T-cell (primary cell): ENCODE measurements around a stretch of chr1.

DNA sequence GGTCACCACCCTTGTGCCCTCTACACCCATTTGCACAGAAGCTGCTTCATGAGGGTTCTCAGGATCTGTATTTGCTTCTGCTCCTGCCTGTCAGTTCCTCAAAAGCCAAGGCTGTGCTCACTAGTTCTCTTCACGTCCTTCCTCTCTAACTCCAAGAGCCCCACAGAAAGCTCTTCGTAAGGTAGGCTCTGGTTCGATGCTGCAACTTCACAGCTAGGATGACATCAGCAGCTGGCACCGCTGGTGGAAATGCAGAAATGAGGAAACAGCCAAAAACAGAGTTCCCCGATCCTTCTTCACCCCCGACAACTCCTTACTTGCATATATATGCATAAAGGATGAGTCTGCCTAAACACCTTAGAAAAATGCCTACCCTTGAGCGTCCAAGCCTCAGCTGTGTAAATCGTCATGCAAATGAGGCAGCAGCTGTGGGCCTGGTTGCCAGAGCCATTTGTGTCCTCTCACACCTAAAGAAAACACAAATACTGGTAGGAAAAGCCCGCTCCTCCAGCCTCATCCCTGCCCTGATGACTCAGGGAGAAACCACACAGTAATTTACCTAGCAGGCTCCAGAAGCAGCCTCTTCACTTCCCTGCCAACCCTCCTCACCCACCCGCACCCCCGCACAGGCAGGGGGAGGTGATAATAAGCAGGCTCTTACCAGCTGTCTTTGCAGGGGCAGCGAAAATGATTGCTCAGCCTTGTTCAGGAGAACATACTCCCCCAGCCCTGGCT, 28.2 kb downstream of the BATF3 start:
- PRO-cap, 7 experiments: no peak in any of the 7 experiments

GRCh38 chr1:212688256-212688684, 11.4 kb downstream of the BATF3 start:
- PRO-cap, 7 experiments: no peak in any of the 7 experiments

GRCh38 chr1:212860608-212861398, 2.7 kb downstream of the FLVCR1 start:
- PRO-cap, 7 experiments: no peak in any of the 7 experiments

GRCh38 chr1:212916459-212917482, 33.6 kb upstream of the VASH2 start:
- PRO-cap, 7 experiments: no peak in any of the 7 experiments

- PRO-cap, 7 experiments: no peak in any of the 7 experiments
These were observed 405.4 kb upstream of the PROX1 start for GRCh38 chr1:213582486-213582728.

- PRO-cap, 7 experiments: no peak in any of the 7 experiments
These were observed 258.9 kb upstream of the PROX1 start for GRCh38 chr1:213728756-213729372.

DNA sequence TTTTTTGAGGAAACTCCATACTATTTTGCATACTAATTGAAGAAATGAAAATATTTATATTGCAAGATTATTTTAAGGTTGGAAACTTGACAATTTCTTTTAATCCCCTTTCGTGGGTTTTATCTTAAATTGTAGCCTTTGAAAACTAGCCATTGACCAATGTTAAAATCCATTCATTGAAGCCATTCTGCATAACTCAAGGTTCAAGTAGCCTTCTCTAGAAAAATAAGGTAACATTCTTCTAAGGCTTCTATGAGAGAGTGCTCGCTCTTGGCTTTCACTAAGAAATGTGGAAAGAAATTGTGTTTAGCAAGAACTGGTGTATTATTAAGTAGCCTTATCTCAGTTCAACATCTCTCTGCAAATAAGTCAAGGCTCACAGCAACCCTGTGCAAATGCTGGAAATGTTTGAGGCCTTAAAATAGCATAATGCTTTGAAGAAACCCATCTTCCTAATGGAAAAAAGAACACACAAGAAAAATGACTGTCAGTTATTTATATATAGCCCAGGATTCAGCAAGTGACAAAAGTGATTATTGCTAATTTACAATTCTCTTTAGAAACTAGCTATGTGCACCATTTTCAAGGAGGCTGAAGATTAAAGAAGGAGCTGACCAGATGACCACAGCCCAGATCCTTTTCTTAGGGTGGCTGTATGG, 254.1 kb upstream of the PROX1 start:
- PRO-cap, 7 experiments: no peak in any of the 7 experiments

DNA sequence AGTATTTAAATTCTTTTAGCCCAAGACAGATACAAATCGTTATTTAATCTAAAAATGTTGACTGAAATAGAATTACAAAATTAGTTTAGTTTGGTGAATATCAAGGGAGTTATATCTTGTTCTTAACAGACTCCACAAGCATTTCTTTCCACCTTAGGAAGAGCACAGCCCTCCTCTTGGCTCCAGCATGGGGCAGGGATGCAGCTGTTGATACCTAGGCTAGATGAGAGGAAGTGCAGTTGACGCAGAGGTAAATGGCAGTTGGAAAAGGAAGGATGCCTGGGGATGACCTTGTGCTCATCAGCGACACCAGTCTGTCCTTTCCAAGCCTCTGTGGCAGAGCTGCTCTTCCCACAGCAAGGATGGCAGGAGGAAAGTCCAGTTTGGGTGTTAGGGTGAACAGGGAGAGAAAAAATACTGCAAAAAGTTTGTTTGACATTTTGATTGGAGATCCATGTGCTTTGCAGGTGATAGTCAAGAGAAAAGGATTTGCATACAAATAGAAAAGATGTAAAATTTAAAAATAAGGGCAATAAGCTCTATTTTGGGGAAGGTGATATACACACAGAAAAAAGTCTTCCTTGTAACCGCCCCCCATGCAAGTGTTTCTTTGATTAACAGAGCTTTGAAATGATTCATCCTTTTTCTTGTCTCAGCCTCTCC, 6.2 kb downstream of the PROX1 start:
- PRO-cap, 7 experiments: no peak in any of the 7 experiments

DNA sequence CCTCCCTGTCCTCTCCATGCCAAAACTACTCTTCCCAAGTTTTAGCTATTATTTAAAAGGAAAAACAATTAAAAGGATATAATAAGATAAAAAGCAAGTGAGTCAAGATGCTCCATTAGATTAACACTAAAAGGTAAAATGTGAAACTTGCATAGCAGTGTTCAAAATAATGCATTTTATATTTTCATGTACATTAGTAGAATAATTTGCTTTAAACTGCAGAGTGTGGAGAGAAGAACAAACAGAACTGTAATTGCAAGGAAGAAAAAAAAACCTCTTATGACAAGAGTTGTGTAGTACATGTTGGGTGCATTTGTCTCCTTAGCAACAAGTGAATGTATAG, 16.7 kb downstream of the PROX1 start:
- PRO-cap, 7 experiments: no peak in any of the 7 experiments

DNA sequence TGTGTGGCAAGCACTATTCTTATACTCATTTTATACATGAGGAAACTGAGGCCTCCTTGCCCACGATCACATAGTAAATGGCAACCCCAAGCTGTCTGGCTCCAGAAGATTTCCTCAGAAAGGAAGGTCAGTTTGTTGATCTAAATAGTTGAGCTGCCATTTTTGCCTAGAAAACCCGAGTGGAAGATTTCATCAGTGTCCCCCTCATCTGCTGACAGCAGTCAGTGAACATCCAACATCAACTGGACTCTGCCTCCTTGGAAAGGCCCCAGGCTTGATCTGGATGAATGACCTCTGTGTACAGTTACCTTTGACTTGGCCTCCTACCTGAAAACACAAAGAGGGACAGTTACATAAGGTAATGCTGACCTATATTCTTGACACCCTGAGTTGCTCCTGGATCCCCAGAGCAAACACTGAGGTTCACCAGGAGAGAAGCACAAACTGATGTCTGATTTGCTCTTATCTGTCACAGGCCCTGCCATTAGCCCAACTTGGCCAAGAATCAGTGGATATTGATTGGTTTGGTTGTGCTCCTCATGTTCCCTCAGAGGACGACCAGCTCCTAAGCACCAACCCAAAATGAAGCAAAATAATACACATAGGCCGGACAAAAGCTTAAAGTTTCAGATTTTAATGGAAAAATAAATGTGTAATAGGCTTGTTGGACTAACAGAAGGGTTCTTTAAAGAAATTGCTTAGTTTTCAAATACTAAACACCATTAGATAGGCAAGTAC, 139.0 kb downstream of the PROX1 start:
- PRO-cap, 7 experiments: no peak in any of the 7 experiments

- PRO-cap, 7 experiments: no peak in any of the 7 experiments
These were observed 93.7 kb upstream of the SMYD2 start for GRCh38 chr1:214187120-214187727.

GRCh38 chr1:214228919-214229481, 52.0 kb upstream of the SMYD2 start:
- PRO-cap, 7 experiments: no peak in any of the 7 experiments

- PRO-cap, 7 experiments: no peak in any of the 7 experiments
These were observed 34.2 kb downstream of the PTPN14 start for GRCh38 chr1:214517017-214517847.

DNA sequence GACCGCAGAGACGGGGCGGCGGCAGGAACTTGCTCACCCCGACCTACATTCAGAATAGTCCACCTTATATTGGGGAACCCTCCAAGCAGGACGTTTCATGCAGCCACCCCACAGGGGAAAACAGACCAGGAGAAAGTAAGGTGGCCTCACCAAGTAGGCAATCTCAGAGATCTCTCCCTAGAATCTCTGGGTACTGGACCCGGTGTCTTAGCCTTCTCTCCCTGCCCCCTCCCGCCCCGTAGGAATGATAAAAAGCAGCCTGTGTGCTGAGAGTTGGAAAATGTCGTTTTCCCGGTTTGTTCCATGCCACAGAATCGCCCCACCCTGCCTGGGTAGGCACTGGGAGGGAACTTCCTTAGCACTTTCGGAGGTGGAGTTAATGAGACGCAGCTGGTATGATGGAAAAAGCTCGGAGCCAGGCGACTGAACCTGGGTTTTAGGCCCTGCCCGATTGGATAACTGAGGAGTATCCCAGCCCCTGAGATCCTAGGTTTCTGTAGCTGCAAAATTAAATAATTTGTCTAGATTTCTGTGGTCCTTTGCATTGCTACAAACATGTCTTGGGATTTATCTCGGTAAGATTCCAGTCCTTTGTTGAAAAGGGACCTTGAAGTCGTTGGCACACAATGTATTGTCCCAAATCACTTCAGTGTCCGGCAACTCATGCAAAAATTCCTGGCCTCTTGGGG, 907 bp upstream of the PTPN14 start:
- PRO-cap, 7 experiments: no peak in any of the 7 experiments

- PRO-cap, 7 experiments: no peak in any of the 7 experiments
These were observed 44.1 kb downstream of the CENPF start for GRCh38 chr1:214646748-214647845.

DNA sequence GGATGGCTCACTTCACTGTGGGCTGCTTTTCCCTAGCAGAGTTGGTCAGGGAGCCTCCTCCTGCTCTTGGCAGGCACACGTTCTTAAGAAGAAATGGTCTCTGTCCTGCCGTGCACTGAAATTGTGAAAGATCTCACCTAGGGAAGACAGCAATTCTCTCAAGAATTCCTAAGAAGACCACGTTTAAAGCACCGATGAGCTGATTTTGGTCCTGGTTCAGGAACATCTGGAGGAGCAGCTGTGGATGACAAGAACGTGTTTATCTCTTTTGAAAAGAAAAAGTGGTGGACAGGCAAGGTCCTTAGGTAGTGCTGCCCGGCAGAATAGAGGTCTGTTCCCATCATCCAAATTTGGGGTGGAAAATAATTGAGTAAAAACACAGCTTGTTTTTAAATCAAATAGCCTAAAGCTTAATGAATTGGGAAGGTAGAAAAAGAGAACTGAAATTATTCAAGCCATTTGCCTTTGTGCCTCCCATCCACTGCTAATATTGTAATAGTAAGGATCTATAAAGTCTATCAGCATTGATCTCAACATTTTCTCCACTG, 148.3 kb upstream of the KCNK2 start:
- PRO-cap, 7 experiments: no peak in any of the 7 experiments

DNA sequence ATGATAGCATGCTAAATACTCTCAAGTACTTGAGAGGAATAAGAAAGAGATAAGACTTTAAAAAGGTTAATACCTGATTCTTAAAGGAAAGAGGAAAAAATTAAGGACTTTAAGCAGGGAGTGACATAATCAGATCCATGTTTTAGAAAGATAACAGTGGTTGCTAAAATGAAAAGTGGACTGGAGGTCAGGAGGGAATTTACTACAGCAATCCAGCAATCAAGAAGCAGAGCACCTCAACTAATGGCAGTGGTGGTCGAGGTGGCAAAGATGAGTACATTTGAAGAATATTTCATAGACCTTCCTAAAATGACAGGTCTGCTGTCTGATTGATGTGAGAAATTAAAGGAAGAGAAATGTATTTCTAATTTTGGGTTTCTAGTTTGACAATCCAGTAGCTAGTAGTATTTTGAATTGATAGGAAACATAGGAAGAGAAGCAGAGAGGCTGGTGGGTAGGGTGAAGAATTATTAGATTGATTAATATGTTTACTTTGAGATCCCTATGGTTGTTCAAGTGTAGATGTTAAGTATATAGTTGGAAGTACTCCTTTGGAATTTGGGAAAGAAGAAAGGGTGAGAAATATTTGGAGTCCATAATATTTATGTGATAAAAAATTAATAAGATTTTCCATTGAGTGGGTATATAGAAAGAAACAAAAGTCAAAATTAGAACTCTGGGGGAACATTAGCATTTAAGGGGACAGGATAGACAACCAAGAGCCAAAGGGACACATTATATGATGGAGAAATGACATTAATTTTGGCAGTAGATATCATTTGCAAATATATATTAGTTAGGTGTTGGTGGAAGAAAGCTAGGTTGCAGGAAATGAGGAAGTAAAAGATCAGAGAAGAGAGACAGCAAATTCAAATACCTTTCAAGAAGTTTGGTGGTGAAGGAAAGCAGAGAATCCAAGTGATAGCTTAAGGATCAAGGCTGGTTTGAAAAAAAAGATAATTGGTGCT, 29.0 kb downstream of the KCTD3 start:
- PRO-cap, 7 experiments: no peak in any of the 7 experiments

DNA sequence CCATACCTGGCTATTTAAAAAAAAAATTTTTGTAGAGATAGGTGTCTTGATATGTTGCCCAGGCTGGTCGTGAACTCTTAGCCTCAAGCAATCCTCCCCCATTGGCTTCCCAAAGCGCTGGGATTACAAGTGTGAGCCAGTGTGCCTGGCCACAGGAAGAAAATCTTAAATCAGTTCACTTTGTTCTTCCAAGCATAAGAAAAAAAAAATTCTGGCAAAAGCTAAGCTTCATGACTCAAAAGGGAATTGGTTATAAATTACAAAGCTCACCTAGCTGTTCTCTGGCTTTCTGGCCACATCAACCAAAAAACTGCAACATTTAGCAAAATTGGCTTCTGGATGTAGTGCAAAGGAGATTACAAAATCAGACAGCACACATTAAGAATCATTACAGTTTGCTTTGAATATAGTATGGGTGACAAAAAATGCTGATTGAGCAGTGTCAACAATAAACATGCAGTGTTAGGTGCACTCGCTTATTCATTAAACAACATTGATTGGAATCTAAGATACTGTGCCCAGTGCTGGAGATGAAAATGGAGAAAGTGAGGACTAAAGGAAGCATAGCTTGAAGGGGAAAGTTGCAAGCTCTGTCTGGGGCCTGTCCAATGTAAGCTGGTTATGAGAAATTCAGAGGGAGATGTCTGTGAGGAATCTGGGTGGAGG, 76.7 kb downstream of the KCTD3 start:
- PRO-cap, 7 experiments: no peak in any of the 7 experiments

- PRO-cap, 7 experiments: no peak in any of the 7 experiments
These were observed 2.3 kb upstream of the USH2A start for GRCh38 chr1:216425495-216426015.

- PRO-cap, 7 experiments: no peak in any of the 7 experiments
These were observed 106.0 kb downstream of the ESRRG start for GRCh38 chr1:216617072-216617691.